ENCODE measurements around a stretch of chr6.

DNA sequence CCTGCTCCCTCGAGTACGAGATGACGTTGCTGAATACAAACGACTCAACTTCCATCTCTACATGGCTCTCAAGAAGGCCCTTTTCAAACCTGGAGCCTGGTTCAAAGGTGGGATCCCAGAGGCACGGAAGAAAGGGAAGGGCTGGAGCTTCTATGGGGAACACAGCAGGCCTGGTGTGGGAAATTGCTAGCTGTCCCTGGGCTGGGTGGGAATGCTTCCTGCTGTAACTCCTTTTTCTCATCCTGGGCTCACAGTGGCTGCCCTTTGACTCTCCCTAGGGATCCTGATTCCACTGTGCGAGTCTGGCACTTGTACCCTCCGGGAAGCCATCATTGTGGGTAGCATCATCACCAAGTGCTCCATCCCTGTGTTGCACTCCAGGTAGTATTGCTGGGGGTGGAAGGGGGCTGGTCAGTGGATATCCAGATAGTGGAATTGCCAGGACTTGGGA, 10.1 kb downstream of the CCND3 start:
- RRBS = no CpG with 5 or more reads among the region's 7 CpGs

- RRBS = no CpG with 5 or more reads among the region's 9 CpGs
Measured at GRCh38 chr6:42022603-42023034, 27.7 kb upstream of the TAF8 start.

DNA sequence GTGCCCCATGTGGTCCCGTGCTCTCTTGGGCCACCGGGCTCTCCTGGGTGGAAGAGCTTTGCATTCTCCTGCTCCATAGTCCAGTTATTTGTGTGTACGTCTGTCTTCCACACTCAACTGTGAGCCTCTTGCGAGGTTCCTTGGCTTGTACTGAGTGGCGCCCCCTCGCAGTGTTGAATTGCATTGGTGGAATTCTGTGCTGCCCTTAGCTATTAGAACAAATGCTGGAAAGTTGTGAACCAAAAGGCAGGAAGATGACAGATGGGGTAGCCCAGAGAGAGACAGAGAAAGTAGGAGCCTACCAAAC, 45.9 kb downstream of the TAF8 start:
- RRBS = no CpG with 5 or more reads among the region's 6 CpGs

DNA sequence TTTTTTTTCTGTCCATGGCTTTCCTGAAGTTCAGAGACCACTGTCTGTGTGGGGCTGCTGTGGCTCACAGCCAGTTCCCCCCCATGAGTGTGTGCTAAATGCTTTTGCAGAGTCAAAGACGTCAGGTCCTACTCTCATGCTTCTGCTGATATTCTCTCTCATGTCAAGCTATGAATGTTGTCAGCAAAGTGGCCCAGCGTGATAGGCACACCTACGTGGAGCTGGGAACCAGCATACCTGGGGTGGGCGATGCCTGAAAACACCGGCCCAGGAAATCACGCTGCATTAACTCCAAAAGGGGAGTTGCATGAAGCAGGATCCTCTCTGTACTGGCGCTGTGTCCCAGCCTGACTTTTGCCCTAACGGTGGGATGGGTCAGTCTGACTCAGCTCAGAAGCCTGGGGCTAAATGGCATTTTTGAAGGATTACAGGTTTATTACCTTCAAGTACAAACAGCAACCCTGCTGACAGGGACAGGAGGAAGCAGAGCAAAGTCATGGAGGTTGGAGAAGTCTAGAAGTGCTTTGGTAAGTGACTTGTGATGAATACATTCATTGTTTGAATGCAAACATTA, 9.0 kb upstream of the MRPS10 start:
- RRBS = no CpG with 5 or more reads among the region's 8 CpGs

DNA sequence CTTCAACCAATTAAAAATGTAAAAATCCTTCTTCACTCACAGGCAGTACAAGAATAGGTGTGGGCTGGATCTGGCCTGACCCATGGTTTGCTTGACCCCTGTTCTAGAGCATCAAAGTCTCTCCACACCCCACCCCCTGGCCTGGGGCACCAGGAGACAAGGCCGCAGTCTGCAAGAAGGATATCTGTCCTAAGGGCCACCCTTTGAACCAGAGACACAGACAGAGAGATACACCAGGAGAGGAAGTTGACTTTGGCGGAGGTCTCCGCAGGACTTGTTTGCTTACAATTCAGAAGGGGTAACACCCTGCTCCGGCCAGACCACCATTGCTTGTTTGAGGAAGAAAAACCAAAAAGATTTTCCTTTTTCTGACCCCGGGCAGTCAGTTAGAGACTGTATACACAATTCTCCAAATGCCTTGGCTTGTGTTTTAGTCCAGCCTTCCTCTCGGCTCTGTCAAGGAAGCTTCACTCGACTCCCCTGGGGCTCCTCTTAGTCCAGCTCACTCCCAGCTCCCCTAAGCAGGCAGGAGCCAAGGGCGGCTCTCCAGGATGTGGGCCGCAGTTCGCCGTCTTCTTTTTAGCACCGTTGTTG, 58.4 kb upstream of the MRPS10 start:
- RRBS = no CpG with 5 or more reads among the region's 12 CpGs

GRCh38 chr6:42387194-42387731, 64.5 kb downstream of the TRERF1 start:
- RRBS = no CpG with 5 or more reads among the region's 6 CpGs

DNA sequence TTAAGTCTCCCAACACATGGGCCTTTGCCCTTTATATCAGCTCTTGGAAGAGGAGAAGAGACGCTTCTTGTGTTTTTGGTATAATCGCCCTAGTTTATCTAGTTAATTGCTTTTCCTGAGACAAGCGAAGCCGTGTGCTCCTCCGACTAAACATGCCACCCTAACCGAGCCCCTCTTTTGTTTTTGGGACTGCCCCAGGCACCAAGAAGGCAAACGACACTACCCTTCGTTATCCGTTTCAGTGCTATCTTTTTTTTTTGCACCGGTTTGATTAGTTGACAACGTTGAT, 799 bp downstream of the UBR2 start:
- RRBS = no CpG with 5 or more reads among the region's 11 CpGs

DNA sequence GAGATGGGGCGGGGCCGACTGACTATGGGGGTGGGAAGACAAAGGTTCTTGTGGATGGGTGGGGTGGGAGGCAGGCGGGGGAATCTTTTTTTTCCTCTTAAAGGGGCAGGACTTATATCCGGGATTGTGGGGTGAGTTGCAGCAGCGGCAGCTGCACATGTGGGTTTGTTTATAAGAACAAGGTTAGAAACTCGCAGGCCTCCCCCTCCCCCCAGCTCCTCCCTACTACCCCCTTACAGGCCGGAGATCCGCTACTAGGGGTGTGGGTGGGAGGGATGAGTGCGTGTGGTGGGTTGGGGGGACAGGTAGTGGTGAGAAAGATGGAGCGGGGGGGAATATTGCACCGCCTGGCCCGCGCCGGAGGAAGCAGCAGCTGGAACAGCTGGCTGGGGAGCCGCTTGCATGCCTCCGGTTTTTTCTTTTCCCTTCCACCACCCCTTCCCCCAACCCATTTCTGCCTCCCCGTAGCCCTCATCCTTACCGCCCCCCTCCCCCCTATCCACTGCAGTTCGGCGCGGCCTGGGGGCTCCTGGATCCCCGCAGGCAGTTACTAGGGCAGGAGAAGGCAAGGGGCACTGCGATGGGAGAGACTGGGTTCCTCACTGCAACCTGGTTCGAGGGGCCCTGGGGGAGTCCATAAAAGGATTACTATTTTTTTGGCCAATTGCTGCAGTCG, 467 bp upstream of the TBCC start:
- RRBS = 1% methylated on average over 11 of the region's 25 CpGs

DNA sequence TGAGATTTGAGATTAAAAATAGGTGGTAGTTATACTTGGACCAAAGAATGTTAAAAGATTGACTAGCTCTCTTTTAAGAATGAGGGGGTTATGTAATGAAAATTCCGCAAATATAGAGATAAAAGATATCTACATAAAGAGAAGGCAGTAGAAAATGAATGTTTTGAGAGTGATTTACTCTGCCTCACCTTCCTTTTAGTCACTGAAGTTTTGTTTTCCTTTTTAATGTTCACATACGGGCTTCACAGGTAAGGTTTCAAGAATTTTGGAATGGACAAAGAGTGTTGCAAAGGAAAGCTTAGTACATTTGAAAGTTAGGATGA, 794 bp upstream of the BICRAL start:
- RRBS = no CpG with 5 or more reads among the region's 2 CpGs

DNA sequence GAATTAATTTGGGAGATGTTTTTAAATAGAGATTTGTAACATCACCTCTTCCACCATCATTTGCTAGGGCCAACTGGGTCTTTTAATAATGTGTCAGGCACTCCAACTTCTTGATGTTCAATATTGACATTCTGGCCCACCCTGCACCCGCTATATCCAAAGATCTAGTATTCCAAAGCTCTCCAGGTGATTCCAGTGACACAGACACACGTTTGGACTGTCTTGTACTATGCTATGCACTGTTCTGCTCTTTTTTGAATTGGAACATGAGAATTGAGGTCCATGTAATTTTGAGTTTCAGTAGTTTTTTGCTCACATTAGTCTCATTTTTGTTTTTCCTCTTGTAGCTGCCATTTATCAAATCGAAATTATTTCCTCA, 2.9 kb downstream of the BICRAL start:
- RRBS = no CpG with 5 or more reads among the region's 3 CpGs

GRCh38 chr6:42942344-42943240, 13.3 kb downstream of the CNPY3 start:
- RRBS = no CpG with 5 or more reads among the region's 13 CpGs

DNA sequence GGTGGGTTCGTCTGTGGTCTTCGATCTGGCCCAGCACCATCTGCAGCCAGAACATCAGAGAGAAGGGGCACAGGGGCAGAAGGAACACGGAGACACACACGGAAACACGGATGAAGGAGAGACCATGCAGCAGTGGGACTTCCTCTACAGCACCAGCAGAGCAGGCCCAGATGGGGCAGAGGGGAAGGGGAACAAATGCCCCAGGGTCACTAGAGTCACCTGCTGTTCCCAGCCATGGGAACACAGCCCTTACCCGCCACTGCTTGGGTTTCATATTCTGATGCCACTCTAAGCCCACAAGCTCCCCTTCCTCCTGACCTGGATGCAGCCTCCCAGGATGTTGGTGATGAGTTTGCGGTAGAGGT, 7.1 kb downstream of the CUL7 start:
- RRBS = no CpG with 5 or more reads among the region's 7 CpGs

- RRBS = 100% methylated on average over 1 of the region's 23 CpGs
Measured at GRCh38 chr6:43143388-43143933, 27.6 kb upstream of the SRF start.

GRCh38 chr6:43172081-43172908, 1.2 kb downstream of the SRF start:
- RRBS = 2% methylated on average over 22 of the region's 47 CpGs

DNA sequence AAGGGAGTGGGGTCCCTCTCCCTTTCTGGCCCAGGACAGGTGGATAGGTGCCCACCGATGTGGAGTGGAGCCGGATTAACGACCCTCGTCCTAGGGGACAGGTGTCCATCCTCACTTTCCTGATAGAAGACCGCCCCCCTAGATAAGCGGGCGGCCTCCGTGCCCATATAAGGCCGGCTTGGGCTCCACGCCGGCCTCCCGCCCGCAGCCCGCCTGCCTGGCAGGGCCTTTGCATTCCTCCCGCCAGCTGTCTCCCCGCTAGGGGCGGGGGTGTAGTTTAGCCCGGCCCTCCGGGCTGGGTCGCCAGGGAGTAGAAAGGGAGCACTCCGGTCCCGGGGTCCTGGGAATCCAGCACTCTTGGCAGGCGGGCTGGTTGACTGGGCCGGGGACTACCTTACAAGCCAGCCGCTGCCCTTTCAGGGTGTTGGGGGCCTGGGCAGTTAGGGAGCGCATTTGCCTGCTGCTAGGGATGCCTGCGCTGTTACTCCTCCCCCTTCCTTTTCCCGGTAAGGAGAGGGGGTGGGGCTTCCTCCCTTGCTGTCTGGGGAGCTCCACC, 3.2 kb downstream of the SRF start:
- RRBS = 2% methylated on average over 23 of the region's 28 CpGs

DNA sequence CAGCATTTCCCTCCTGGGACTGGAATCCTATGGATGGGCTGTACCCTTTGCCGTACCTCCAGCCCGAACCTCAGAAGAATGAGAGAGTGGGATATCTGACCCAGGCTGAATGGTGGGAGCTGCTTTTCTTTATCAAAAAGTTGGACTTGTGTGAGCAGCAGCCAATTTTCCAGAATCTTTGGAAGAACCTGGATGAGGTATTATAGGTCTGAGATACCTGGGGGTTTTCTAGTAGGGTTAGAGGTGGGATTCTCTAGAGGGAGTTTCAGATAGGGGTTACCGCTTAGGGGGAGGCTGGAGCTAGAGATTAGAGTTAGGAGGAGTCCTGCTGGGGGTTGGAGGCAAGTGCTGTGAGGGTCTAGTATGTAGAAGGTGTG, 5.2 kb downstream of the CUL9 start:
- RRBS = no CpG with 5 or more reads among the region's 3 CpGs

DNA sequence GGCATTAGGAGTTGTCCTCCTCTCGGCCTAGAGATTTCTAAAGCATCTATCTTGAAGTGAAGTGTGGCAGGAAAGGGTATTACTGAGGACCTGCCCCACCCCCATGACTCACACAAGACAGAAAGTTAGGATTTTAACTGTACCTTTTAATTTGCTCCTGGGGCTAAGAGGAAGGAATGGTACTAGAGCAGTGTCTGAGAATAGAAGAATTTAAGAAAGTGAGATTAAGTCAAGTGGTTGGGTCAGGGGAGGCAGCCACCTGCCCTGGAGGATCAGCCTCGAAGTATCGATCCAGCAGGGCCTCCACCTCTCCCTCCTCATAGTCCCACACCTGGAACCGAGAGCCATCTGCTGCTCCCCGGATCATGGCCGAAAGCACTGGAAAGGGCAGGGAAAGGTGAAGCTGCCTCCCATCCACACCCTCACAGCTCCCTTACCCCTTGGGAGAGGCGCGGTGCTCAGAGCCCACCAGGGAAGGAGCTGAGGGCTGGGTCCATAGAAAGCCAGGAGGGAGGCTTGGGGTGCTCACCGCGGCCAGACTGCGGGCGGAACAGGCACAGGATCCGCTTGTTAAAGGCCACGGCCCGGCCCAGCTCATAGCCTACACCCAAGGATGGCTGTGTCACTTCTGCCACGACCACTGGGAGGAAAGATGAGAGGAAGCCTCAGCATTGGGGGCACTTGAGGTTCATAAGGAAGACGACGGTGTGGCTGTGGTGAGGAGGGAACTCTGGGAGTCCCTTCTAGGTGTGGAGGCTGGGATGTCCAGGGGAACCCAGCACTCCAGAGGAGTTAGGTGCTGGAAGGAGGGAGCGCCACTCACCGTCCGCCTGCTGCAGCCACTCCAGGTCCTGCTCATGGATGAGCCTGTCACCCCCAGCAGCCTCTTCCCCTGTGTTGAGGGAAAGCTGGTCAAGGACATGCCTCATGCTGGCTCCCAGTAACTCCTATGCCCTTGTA, 3.5 kb downstream of the DNPH1 start:
- RRBS = no CpG with 5 or more reads among the region's 21 CpGs

GRCh38 chr6:43278498-43278998, 19.5 kb upstream of the SLC22A7 start:
- RRBS = no CpG with 5 or more reads among the region's 4 CpGs

- RRBS = no CpG with 5 or more reads among the region's 13 CpGs
Measured at GRCh38 chr6:43443744-43444462, 11.4 kb downstream of the DLK2 start.

- RRBS = no CpG with 5 or more reads among the region's 24 CpGs
Measured at GRCh38 chr6:43455716-43456238, 429 bp upstream of the DLK2 start.

All from T47D (cell line).